Peyer's patch (tissue), 4 donors: ENCODE measurements around a stretch of chr12.

- PRO-cap: no peak
- RAMPAGE, long total RNA, 4 experiments: start-site peak on the plus strand in 1 of 4 experiments, at chr12:57161012-57161020 at its widest, 25 reads per replicate
Observed at GRCh38 chr12:57160627-57161225, 32.4 kb downstream of the LRP1 start.

DNA sequence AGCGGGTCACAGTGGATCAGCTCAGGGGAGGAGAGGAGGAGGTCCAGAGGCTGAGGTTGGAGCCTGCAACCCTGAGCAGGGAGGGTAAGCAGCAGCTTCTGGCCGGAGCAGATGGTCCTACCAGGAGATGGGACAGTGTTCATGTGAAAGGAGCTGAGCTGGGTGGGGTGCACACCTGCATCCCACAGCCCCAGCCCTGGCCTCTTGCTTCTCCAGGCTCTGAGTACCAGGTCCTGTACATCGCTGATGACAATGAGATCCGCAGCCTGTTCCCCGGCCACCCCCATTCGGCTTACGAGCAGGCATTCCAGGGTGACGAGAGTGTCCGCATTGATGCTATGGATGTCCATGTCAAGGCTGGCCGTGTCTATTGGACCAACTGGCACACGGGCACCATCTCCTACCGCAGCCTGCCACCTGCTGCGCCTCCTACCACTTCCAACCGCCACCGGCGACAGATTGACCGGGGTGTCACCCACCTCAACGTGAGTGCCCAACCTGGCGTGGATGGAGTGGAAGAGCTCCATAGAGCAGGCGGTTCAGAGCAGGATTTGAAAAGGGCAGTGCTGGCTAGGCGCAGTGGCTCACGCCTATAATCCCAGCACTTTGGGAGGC is 10.2 kb upstream of the NXPH4 start:
- PRO-cap: no peak
- RAMPAGE, long total RNA, 4 experiments: no peak in any of the 4 experiments

DNA sequence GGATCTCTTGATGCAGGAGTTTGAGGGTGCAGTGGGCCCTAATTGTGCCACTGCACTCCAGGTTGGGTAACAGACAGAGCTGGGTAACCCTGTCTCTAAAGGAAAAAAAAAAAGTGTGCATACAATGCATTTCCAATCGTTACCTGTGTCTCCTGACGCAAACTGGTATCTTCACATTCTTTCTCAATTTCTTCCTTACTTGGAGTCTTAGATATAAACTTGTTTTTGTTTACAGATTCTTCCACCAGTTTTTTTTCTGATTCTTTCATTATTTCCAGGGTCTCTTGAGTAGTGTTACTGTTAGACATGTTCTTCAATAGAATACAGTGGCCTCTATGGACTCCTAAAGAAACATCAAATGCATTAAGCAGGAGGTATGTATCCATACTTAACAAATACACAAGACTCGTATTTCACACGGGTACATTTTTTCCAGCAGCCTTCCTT is 59.2 kb upstream of the STAC3 start:
- PRO-cap: no peak
- RAMPAGE, long total RNA, 4 experiments: start-site peak on the minus strand in 1 of 4 experiments, centred at position 248 of the sequence, 34 reads per replicate

GRCh38 chr12:57341091-57341624 is 89.7 kb downstream of the R3HDM2 start:
- PRO-cap: no peak
- RAMPAGE, long total RNA, 4 experiments: no peak in any of the 4 experiments

GRCh38 chr12:57378374-57378876 is 52.4 kb downstream of the R3HDM2 start:
- PRO-cap: no peak
- RAMPAGE, long total RNA, 4 experiments: start-site peak on the minus strand in 1 of 4 experiments, at chr12:57378662-57378711 at its widest, 10 reads per replicate

DNA sequence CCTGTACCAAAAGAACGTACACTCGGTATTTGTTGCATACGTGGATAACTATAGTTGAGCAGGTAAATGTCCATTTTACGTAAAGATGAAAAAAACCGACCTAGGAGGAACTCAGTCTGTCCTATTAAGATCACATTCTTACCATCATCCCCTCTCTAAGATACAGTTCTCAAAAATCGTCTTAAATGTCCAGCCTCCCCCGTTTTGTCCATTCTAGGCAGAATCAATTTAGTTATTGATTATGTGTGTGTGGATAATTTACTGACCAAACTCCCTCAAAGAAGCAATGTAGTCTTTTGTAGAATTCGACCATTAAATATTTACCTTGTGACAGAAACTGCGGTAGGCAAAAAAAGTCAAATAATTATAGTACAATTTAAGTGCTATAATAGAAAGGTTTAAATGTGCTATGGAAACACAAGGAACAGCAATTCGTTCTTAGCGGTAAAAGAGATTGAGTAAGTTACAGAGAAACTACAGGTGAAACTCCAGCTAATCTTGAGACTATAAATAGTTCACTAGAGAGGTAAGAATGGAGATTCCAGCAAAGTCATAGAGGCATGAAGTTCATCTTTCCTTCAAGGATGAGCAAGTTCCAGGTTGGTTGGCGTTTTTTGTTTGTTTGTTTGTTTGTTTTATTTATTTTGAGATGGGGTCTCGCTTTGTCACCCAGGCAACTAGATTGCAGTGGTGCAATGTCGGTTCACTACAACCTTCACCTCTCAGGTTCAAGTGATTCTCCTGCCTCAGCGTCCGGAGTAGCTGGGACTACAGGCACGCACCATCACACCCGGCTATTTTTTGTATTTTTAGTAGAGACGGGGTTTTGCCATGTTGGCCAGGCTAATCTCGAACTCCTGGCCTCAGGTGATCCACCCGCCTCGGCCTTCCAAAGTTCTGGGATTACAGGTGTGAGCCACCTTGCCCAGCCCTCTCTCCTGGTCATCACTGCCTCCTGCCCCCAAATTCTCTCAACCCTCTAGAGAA is 819 bp upstream of the R3HDM2 start:
- PRO-cap: no peak
- RAMPAGE, long total RNA, 4 experiments: no peak in any of the 4 experiments

- PRO-cap: no peak
- RAMPAGE, long total RNA, 4 experiments: no peak in any of the 4 experiments
Observed at GRCh38 chr12:57456497-57457015, 1.4 kb downstream of the INHBE start.

DNA sequence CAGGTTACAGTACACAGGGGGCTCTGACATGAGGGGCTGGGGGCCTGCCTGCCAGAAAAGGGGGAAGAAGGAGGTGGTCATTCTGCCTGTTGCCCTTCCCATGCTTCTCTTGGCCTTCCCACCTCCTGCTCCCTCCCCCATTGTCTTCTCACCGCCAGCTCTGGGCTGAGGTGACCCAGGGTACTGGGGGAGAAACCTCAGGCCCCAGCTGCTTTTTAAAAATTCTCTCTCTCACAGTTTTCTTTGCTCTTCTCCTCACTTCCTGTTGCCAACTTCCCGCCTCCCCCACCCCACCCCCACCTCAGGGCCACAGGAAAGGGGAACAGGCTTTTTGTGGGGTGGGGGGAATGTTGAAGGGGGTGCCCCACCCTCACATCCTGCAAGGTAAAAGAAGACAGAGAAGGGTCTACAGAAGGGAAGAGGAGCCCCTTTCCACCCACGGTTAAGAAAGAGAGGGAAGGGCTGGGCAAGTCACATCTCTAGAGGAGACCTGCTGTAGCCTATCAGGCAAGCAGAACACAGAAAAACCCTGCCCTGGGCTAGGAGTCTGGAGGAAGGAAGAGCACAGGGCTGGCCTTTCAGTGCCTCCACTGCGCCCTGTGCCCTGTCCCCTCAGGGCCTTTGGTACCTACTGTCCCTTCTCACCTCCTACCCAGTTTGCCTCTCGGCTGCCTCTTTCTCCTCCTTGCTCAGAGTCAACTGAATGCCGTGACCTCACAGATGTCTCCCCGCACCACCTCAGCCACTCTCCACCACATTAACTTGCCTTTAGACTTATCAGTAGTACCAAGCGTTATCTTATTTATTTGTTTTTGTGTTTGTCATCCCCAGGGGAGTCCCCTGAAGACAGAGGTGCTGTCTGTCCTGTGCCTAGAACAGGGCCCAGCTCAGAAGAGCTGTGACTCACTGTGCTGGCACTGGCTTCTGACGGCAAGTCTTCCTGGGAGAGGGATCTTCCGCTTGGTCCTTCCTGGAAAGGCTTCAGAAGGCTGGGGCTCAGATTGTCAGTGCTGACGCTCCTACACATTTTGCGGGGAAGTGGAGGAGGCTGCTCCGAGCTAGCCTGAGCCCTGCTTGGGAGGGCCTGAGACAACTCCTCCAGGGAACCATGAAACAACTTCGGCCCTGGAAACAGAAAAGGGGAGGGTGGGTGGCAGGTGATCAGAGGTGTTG is 1.6 kb downstream of the ARHGAP9 start:
- PRO-cap: bidirectional peak, plus-strand start at position 542 of the sequence, minus-strand start at position 519 of the sequence; bidirectional peak, plus-strand start at position 984 of the sequence, minus-strand start at position 926 of the sequence
- RAMPAGE, long total RNA, 4 experiments: start-site peak on the minus strand in 3 of 4 experiments, centred at positions 130 to 210 of the sequence, 13 to 23 reads per replicate

- PRO-cap: no peak
- RAMPAGE, long total RNA, 4 experiments: no peak in any of the 4 experiments
Observed at GRCh38 chr12:57532470-57533406, 10.1 kb downstream of the MBD6 start.

DNA sequence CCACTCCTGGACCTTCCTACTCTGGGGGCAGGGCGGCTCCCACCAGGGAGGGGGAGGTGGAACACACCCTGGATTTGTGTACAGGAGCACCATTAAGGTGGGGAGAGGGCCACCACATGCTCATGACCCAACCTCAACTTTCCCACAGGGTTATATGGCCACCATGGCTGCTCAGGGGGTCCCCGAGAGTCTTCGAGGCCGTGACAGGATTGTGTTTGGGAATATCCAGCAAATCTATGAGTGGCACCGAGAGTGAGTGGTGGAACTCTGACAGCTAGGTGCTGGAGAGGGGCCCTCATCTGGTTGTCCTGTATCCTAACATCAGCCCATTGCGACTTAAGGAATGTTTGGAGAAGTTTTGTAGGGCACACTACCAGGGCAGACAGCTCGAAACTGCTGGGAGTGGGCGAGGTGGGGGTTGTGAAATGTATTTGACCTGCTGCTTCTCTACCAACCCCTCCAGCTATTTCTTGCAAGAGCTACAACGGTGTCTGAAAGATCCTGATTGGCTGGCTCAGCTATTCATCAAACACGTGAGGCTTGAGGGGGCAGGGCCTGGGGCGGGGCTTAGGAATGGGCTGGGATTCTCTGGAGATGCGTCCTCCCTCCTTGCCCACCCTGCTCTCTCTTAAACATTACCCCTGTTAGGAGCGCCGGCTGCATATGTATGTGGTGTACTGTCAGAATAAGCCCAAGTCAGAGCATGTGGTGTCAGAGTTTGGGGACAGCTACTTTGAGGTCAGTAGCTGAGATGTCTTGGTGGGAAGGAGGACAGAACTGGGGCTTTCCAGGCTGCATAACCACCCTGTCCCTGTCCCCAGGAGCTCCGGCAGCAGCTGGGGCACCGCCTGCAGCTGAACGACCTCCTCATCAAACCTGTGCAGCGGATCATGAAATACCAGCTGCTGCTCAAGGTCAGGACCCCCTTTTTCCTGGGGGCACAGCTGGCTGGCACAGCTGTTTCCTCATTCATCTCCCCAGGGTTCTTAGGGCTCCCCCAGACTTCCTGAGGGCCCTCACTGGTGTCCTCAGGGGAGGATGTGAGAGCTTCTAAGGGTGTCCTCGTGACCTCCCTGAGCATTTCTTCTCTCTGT is 3.0 kb downstream of the ARHGEF25 start:
- PRO-cap: no peak
- RAMPAGE, long total RNA, 4 experiments: no peak in any of the 4 experiments

GRCh38 chr12:57617938-57618265 is 6.7 kb downstream of the ARHGEF25 start:
- PRO-cap: no peak
- RAMPAGE, long total RNA, 4 experiments: no peak in any of the 4 experiments

- PRO-cap: no peak
- RAMPAGE, long total RNA, 4 experiments: no peak in any of the 4 experiments
Observed at GRCh38 chr12:57621811-57622010, 10.5 kb downstream of the ARHGEF25 start.

GRCh38 chr12:57824256-57824761 is 5.8 kb upstream of the AVIL start:
- PRO-cap: no peak
- RAMPAGE, long total RNA, 4 experiments: no peak in any of the 4 experiments

GRCh38 chr12:57851002-57851585 is 4.6 kb upstream of the CTDSP2 start:
- PRO-cap: no peak
- RAMPAGE, long total RNA, 4 experiments: no peak in any of the 4 experiments

DNA sequence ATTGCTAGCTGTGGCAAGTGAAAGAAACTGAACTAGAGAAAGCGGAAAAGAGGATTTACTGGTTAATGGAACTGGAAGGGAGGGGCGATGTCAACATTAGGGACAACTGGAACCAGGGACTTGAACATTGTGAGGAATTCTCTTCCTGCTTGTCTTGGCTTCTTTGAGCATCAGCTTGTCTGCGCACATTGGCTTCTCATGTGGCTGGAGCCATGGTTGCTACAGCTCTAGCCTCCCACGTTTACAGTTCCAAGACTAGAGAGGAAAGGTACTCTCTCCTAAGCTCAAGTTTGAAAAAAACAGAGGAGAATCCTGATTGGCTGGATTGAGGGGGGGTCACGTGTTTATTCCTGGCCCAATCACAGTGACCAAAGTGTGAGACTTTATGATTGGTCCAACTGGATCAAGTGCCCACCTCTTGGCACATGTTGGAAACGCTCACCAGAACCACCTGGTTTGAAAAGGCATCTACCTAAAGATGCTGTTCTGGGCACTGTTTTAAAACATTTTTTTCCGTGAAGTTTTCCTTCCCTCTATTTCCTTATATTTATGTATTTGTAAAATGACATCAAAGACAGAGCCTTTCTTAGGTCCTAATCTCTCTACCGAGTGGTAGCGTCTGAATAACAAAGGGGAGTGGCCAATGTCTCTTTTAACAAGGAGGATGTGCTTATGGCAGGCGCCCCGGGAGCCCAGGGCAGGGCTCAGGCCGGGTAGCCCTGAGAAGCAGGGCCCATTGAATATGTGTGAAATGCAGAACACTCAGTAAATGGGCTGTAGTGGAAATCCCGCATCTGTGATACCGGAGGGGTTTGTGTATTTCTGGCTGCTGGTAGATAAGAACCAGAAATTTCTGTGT is 146.1 kb downstream of the ATP23 start:
- PRO-cap: no peak
- RAMPAGE, long total RNA, 4 experiments: no peak in any of the 4 experiments

DNA sequence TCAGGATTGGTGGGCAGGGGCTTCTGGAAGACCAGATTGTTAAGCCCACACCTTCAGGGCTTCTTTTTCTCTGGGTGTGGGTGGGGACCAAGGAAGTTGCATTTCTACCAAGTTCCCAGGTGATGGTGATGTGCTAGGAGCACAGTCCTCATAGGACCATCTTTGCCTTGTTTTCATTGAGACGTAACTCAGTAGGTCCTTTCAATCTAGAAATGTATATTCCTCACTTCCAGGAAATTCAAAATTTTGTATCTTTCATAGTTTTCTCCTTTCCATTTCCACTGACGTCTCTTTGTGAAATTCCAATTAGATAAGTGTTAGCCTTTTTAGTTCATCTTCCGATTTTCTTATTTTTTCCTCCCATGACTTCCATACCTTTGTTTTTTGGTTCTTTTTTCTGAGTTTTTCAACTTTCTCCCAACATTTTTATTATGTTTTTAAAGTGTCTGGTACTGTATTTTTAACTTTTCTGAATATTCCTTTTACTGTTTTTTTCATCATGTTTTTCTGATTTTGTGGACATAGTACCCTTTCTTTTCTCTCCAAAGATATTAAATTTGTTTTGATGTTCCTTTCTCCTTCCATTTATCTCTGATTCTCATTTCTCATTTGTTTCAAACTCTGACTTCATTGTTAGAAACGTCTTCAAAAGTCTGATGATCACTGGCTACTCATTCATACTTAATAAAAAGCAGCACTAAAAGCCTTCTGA is 21.1 kb downstream of the LRIG3 start:
- PRO-cap: no peak
- RAMPAGE, long total RNA, 4 experiments: no peak in any of the 4 experiments

- PRO-cap: no peak
- RAMPAGE, long total RNA, 4 experiments: no peak in any of the 4 experiments
Observed at GRCh38 chr12:58915286-58916168, 4.8 kb downstream of the LRIG3 start.

DNA sequence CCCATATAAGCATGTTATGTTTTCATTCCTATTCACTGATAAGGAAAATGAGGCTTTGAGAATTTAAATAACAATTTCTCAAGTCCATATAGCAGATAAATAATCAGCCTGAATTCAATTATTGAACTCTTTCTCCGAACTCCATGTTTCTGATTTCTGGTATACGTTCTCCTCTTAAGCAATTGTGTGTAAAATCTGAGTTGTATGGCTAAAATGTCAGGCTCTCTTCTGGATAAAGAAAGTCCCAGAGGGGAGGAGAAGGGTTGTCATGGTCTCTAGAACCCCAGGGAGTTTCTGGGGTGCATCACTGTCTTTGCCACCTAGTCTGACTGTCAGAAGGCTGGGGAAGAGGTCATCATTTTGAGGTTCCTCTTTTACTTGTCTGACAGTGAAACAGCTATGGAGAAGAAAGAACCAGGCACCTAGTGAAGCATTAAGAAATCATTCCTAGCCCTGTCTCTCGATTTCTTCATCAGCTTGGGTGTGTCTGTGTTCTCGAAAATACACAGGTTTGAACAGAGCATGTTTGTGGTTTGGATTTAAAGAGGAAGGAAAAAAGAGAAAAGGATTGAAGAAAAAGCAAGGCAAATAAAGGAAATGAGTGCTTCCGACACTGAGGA is 158.6 kb upstream of the LRIG3 start:
- PRO-cap: no peak
- RAMPAGE, long total RNA, 4 experiments: no peak in any of the 4 experiments

DNA sequence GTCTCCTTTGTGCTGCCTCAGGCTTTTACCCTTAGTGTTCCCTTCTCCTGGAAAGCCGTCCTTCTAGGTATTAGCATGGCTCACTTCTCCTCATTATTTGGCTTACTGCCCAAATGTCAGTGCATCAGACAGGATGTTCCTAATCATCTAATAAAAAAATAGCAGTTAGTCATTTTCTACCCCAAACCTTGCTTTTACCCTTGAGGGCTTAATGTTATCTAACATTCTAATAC is 109.0 kb upstream of the SLC16A7 start:
- PRO-cap: no peak
- RAMPAGE, long total RNA, 4 experiments: no peak in any of the 4 experiments

- PRO-cap: no peak
- RAMPAGE, long total RNA, 4 experiments: no peak in any of the 4 experiments
Observed at GRCh38 chr12:59666612-59667067, 70.8 kb downstream of the SLC16A7 start.